ENCODE measurements around a stretch of chr20.

DNA sequence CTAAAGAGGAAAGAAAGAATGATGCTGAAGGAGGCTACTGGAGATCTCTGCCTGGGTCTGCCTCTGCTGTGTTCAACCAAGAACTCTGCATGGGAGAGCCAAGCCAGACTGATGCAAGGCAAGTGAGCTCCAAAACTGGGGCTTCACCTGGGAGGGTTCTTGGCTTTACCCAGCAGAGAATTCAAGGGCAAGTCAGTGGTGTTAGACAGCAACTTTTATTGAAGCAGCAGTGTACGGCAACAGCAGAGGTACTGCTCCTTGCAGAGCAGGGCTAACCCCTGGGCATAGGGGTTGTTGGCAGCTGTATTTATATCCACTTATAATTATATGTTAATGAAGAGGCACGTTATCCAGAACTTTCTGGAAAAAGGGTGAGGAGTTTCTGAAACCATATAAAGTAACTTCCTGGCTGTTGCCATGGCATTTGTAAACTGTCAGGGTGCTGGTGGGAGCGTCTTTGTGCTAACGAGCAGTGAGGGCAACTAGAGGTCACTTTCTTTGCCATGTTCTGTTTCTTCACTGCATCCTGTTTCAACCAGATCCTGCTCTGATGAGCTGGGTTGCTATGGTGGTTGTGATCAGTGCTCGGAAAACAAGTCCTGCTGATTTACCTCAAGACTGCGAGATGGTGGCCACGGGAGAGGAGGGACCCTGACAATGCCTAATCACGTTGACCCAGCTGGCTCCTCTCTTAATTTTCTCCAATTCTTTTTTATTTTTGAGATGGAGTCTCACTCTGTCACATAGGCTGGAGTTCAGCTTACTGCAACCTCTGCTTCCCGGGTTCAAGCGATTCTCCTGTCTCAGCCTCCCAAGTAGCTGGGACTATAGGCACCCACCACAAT, 11.2 kb upstream of the ARFGEF2 start:
- PRO-cap, result no peak
- RAMPAGE, long total RNA, 4 experiments, result no peak in any of the 4 experiments

- PRO-cap, result unidirectional peak, minus-strand start at chr20:48922123
- RAMPAGE, long total RNA, 4 experiments, result no peak in any of the 4 experiments
Observed at GRCh38 chr20:48921855-48922862, 648 bp downstream of the ARFGEF2 start.

- PRO-cap, result no peak
- RAMPAGE, long total RNA, 4 experiments, result no peak in any of the 4 experiments
Observed at GRCh38 chr20:48965212-48966276, 44.0 kb downstream of the ARFGEF2 start.

GRCh38 chr20:48985016-48985580, 61.0 kb upstream of the CSE1L start:
- PRO-cap, result no peak
- RAMPAGE, long total RNA, 4 experiments, result no peak in any of the 4 experiments

GRCh38 chr20:49099085-49099386, 52.9 kb downstream of the CSE1L start:
- PRO-cap, result no peak
- RAMPAGE, long total RNA, 4 experiments, result no peak in any of the 4 experiments

- PRO-cap, result bidirectional peak, plus-strand start at chr20:49278642, minus-strand start at chr20:49278432
- RAMPAGE, long total RNA, 4 experiments, result start-site peak on the plus strand in 3 of 4 experiments, at chr20:49278639-49278647 at its widest, 687 to 2,762 reads per replicate
Observed at GRCh38 chr20:49278536-49279414, 918 bp upstream of the ZNFX1 start.

DNA sequence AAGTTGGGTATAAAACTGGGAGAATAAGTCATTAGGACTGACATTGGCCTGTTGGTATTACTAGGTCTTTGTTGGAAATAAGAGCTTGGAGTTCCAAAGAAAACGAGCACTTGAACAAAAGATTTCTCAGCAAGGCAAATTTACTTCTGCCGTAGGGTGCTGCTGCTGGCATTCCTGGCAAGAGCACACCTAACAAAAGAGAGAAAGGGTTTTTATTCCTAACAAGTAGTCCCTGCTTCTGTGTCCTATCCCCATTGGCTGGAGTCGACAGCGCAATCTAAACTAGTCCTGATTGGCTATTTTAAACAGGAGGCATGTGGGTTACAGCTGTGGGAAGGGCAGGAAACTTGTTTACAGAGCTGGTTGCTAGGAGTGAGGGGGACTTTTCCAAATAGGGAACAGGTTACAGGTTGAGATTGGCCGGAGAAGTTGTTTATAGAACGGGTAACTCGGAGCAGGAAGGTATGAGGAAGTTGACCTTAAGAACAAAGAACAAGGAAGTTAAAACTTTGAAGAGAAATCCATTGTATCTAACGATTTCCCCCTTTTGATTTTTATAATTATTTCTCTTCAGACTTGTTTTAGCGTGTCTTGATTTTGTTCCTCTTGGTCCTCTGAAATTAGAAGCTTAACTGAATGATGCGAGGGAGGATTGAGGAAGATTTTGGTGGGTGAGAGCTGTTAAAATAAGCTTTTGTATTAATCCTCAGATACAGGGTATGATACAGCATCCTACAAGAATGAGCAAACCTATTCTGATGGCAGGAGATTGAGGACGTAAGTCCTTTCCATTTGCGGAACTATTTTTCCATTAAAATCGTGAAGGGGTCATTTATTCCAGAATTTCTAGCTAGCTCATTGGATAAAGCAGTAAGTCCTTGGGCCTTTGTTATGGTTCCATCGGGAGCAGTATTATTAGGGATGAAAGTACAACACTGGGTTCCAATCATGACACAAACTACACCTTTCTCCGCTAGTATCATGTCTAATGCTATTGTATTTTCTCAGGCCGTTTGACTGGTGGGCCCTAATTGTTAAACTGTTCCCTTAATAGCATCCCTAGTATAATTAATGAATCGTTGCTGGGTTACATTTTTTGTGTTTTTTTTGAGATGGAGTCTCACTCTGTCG, 3.5 kb upstream of the ZNFX1 start:
- PRO-cap, result no peak
- RAMPAGE, long total RNA, 4 experiments, result no peak in any of the 4 experiments

- PRO-cap, result no peak
- RAMPAGE, long total RNA, 4 experiments, result no peak in any of the 4 experiments
Observed at GRCh38 chr20:49369315-49370160, 91.7 kb upstream of the ZNFX1 start.

GRCh38 chr20:49394314-49394788, 88.1 kb downstream of the KCNB1 start:
- PRO-cap, result bidirectional peak, plus-strand start at chr20:49394490, minus-strand start at chr20:49394372
- RAMPAGE, long total RNA, 4 experiments, result no peak in any of the 4 experiments

DNA sequence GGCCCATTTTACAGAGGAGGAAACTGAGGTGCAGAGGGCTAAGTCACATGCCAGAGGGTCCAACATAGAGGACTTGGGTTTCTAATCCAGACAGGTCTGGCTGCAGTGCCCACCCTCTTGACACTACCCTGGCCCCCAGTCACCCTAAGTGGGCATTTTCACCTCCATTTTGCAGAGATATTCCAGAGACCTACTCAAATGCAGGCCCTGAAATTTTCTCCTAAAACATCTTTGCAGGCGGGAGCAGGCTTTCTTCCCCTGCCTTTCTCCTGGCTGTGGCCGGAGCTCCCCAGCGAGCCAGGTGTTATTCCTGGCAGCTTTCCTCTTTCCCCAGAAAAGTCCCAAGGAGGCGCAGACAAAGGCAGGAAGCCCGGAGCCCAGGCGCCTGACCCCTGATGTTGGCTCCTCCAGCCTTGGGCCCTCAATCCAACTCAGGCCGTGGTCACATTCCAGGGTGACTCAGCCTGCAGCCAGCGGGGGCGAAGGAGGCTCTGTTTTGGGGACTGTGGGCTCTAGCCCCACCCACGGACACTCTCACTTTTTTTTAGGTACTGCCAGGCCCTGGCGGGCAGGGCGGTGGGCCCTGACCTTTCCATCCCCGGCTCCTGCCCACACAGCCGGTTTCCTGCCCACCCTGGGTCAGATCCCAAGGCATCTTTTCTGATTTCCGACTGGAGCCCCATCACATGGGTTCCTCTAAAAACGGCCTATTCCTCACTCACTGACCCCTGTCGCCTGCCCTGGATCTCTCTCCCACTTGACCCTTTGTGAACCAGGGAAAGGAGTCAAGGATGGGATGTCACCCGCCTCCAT, 5.7 kb downstream of the PTGIS start:
- PRO-cap, result bidirectional peak, plus-strand start at position 462 of the sequence, minus-strand start at position 400 of the sequence
- RAMPAGE, long total RNA, 4 experiments, result no peak in any of the 4 experiments

GRCh38 chr20:49579844-49580581, 12.1 kb upstream of the PTGIS start:
- PRO-cap, result bidirectional peak, plus-strand start at chr20:49580214, minus-strand start at chr20:49579994
- RAMPAGE, long total RNA, 4 experiments, result no peak in any of the 4 experiments

DNA sequence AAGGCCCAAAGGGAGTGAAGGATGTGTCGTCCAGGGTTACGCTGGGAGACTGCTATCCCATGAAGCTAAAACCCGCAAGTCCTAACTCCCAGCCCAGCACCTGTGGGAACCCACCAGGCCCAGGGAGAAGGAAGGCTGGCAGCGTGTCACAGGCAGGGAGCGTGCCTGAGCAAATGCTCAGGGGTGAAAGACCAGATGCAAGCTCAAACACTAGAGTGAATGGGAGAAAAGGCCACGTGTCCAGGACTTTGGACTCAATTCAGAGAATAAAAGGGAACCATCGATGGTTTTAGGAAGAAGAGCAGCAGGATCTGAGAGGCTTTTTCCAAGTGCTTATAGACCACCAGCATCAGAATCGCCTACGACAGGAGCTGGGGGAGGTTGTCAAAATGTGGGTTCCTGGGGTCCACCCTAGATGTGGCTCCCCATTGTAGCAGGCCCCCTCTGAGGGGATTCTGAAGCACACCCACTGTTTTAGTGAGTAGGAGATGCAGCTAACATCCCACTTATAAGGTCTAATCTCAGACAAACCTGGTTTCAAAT, 16.1 kb upstream of the PTGIS start:
- PRO-cap, result bidirectional peak, plus-strand start at position 280 of the sequence, minus-strand start at position 185 of the sequence
- RAMPAGE, long total RNA, 4 experiments, result no peak in any of the 4 experiments

GRCh38 chr20:49669932-49670242, 43.8 kb downstream of the B4GALT5 start:
- PRO-cap, result no peak
- RAMPAGE, long total RNA, 4 experiments, result no peak in any of the 4 experiments

GRCh38 chr20:49671962-49672624, 41.6 kb downstream of the B4GALT5 start:
- PRO-cap, result no peak
- RAMPAGE, long total RNA, 4 experiments, result no peak in any of the 4 experiments

DNA sequence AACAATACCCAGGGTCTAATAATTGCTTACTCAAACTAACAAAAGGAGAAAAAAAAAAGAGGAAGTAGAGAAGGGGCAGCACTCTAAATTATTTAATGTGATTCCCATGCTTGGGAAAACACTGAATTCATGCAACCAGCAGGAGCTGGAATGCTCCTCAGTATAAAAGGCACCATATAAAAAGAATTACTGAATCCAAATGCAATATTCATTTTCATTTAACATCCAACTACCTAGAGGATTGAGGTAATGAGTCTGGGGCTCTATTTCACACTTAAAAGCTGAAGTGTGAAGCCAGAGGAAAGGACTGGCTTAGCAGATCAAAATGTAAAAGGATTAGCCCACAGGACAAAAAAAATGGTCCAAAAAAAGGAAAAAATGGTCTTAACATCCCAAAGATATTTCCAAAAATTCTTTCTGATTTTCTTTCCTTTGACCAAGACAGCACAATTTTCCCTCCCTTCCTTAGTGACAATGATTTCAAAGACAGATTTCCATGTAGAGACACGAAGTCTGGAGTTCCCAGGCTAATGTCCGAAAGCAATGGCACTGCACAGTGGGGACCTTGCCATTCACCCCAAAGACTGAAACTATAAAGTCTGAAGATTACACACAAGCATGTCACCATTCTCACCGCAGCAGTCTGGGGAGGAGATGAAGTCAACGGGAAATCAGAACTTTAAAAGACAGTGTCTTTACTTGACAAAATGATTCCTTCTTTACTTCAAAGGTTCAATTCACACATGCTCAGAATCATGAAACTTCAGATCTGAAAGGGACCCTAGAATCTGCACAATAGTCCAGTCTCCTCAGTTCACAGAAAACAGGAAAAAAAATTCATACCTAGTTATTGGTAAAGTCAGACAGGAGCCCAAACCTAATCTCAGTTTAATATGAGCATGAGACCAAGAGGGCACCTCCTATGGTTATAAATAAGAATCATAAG, 8.5 kb downstream of the B4GALT5 start:
- PRO-cap, result no peak
- RAMPAGE, long total RNA, 4 experiments, result no peak in any of the 4 experiments

- PRO-cap, result no peak
- RAMPAGE, long total RNA, 4 experiments, result no peak in any of the 4 experiments
Observed at GRCh38 chr20:49805198-49805956, 7.3 kb upstream of the SLC9A8 start.

DNA sequence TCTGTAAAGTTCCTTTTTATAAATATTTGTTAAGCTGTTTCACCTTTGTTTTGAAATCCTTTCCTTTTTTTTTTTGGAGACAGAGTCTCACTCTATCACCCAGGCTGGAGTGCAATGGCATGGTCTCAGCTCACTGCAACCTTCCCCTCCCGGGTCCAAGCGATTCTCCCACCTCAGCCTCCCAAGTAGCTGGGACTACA, 20.1 kb downstream of the SLC9A8 start:
- PRO-cap, result no peak
- RAMPAGE, long total RNA, 4 experiments, result no peak in any of the 4 experiments

GRCh38 chr20:49854903-49855125, 42.2 kb downstream of the SLC9A8 start:
- PRO-cap, result no peak
- RAMPAGE, long total RNA, 4 experiments, result no peak in any of the 4 experiments

GRCh38 chr20:49907514-49908073, 7.7 kb downstream of the SPATA2 start:
- PRO-cap, result no peak
- RAMPAGE, long total RNA, 4 experiments, result no peak in any of the 4 experiments

GRCh38 chr20:49937390-49938191, 1.4 kb downstream of the RNF114 start:
- PRO-cap, result no peak
- RAMPAGE, long total RNA, 4 experiments, result no peak in any of the 4 experiments